Metastatic Liver Carcinoma in the Lung (tissue), 2 donors: ENCODE measurements around a stretch of chr10.

DNA sequence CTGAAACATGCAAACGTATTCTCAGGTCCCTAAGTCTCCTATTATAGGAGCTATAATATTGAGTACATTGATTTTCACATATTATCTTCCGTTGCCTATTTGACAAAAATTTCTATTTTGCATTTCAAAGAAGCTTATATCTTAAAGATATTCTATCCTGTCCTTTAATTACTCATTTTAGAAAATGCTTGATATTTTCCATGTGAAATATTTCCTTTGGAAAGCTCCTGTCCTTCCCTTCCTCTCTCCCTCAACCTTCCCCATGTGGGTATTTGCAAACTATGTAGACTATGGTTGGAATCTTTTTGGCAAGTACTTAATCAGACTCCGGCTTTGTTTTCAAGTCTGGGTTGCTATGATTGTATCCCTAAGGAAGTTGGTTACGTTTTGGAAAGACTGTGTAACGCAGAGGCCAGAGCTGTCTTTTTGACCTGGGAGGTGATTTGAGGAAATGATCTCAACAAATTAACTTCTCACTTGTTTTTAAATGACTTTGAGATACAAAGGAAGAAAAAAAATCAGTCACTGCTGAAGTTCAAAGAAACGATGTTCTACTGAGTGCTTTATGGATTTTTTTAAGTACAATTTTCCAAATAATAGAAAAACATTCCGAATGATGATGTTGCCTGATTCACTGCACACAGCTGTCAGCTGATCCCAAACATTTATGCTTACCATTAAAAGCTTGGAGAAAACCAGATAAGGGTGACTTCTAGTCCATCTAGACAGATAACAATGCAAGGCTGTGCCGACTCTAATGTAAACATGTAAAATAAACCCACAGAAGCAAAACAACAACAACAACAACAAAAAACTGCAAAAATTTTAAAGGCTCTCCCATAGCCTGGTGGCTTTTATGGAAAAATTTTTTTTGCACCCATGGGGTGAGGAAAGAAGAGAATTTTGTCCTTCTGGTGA, 145.5 kb upstream of the CELF2 start:
- PRO-cap, 2 experiments, result peak in 1 of 2 experiments; most common plus-strand start position 521 of the sequence (in 1); most common minus-strand start position 264 of the sequence (in 1)

DNA sequence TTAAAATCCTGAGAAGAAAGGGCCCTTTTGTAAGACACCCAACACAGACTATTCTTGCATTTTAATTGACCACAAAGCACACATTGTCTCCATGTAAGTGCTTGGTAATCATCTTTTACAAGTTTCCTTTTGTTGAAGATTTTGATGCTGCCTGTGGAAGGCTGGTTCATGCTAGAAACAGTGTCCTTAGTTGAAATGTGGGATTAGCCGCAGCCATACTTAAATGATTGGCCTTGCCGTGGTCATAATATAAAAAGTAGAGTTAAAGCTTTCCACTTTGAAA, 32.3 kb upstream of the CELF2 start:
- PRO-cap, 2 experiments, result no peak in any of the 2 experiments

DNA sequence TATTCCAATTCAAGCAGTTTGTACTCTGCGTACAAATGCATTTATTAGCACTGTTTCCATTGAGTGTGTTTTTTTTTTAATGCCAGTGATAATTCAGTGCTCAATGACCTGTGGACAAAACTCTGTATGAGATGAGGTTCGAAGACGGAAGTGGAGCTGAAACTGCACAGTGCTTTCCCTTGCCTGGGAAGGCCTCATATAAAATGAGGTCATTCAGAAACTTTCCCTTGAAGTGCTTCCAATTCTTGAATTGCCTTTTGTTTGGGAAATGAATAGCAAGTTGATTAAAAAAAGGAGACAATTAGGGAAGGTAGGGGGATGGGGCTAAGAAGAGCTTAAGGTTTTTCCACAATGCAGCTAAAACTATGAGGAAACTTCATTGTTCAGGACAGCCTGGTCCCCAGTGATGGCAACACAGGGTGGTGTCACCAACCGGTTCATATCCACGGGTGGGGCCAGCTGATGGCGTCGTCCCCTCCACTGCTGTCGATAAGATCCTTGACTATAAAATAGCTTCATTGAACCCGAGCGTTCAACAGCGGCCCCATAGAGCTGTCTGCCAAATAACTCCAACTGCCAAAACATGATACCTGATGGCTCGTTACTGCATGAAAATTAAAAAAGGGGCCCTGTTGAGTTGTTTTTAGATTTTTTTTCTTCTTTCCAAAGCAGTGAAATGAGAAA, 3.0 kb upstream of the CELF2 start:
- PRO-cap, 2 experiments, result no peak in any of the 2 experiments

GRCh38 chr10:11018441-11018880, 789 bp downstream of the CELF2 start:
- PRO-cap, 2 experiments, result peak in 1 of 2 experiments; most common plus-strand start chr10:11018763 (in 1); most common minus-strand start chr10:11018577 (in 1)

DNA sequence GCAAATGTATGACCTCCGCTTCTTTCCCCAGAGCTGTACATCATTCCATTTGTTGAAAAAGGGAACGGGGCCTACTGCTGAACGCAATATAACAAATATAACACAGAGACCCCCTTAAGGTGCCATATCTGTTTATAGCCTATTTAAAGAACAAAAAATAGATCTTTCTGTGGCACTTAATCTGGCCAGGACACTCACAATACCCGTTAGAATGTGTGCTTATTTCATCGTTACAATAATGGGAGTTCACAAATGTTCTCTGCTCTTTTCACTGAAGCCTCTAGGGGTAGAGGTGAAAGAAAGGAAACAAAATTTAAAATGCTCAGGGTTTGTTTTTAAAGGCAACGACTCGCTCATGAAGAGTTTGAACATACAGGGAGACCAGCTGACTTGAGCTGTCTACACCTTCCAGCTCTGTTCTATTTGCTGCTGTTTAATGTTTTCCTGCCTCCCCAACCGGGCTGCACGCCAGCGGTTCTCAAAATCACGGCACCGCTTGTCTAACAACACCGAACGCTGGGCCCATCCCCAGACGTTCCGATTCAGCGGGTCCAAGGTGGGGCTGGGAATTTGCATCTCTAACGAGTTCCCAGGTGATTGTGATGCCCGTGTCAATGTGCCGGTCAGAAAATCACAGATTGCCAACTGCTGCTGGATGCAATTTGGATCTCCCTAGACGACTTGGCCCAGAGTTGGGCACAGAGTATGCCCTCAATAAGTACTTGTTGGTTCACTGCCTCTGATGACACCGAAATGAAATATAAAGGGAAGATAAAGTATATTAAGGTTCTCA, 28.2 kb downstream of the CELF2 start:
- PRO-cap, 2 experiments, result no peak in any of the 2 experiments

DNA sequence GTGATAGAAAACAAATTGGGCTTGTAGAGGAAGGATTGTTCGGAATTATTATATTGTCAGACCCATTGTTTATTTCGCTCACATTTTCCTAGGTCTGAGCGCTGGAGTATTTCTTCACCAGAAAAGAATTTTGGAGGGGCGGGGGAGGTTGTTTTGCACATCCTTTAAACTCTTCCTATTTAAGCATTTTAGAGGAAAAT, 29.1 kb downstream of the CELF2 start:
- PRO-cap, 2 experiments, result no peak in any of the 2 experiments

DNA sequence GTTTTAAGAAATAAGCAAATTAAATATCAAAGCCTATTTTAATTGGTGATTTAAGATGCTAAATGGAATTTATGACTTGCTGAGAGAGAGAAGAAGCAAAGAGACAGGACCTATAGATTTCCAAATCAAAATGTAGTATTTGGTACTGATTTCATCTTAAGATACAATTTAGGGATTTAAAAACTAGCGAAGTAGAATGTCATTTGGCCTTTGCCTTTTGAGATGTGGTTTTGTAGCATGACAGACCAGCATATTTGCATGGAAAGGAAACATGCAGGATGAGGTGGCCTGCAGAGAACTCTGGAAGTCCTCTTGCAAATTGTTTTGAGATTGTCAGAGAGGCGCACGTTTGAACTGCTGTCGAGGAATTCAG, 136.5 kb downstream of the CELF2 start:
- PRO-cap, 2 experiments, result no peak in any of the 2 experiments

GRCh38 chr10:11205738-11206384, 188.2 kb downstream of the CELF2 start:
- PRO-cap, 2 experiments, result no peak in any of the 2 experiments

GRCh38 chr10:11208917-11210217, 191.7 kb downstream of the CELF2 start:
- PRO-cap, 2 experiments, result no peak in any of the 2 experiments

- PRO-cap, 2 experiments, result no peak in any of the 2 experiments
Observed at GRCh38 chr10:11212609-11213116, 195.0 kb downstream of the CELF2 start.

GRCh38 chr10:11232981-11233459, 215.3 kb downstream of the CELF2 start:
- PRO-cap, 2 experiments, result no peak in any of the 2 experiments

DNA sequence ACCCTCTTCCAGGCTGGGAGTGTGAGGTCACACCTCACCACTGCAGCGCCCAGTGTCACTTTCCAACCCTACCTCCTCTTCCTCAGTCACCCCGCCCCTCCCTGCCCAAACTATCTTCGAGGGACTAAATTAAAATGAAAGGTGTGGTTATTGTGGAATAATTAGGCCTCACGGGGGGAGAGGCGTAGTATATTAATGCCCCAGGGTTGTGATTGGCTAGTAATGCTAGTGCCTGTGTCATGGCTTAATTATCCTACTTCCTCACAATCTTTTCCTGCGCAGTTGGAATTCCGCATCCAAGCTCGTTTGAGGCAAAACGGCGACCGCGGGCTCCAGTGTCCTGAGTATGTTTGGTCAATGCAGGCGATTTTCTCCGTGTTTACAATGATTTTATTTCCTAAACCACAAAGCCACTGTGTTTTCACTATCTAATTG, 282.8 kb downstream of the CELF2 start:
- PRO-cap, 2 experiments, result no peak in any of the 2 experiments

DNA sequence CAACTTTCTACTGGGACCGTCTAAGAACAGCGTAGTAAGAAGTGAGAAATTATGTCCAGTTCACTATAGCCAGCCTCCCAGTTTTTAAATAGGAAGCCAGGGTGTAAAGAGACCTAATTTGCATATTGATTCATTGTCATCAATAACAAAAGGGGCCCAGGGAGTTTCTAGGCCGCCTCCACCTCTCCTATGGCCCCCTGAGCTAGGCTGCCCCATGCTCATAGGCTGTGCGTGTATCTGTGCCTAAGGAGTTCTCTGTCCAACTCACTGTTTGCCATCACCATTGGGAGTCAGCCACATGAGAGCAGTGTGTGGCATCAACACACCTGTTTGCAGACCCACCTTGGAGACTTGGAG, 289.1 kb downstream of the CELF2 start:
- PRO-cap, 2 experiments, result no peak in any of the 2 experiments

- PRO-cap, 2 experiments, result no peak in any of the 2 experiments
Observed at GRCh38 chr10:11307225-11307918, 289.7 kb downstream of the CELF2 start.

GRCh38 chr10:11649561-11649761, 38.0 kb upstream of the USP6NL start:
- PRO-cap, 2 experiments, result no peak in any of the 2 experiments

- PRO-cap, 2 experiments, result peak in 1 of 2 experiments; most common minus-strand start chr10:12054159 (in 1)
Observed at GRCh38 chr10:12054063-12054345, 11.4 kb upstream of the UPF2 start.

DNA sequence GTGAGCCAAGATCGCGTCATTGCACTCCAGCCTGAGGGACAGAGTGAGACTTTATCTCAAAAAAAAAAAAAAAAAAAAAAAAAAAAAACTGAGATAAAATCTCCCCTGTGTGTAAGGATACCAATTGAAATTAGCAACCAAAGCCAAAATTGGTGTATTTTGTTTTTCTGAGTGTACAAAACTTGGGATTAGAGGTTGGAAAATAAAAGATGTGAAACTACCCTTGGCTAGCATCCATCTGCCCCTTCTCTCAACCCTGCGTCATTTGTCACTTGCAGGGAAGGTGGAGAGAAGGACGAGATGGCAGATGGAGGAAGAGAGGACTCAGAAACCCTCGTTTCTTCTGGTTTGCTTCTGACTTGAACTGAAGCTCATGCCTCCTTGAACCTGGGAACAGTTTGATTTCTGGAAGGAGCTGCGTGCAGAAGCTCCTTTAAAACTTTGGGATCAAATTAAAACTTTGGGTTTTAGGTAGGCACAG, 16.1 kb upstream of the CAMK1D start:
- PRO-cap, 2 experiments, result no peak in any of the 2 experiments

- PRO-cap, 2 experiments, result peak in 1 of 2 experiments; most common plus-strand start chr10:12348620 (in 1)
Observed at GRCh38 chr10:12348370-12348719, 1.0 kb upstream of the CAMK1D start.

- PRO-cap, 2 experiments, result no peak in any of the 2 experiments
Observed at GRCh38 chr10:12471080-12471688, 121.8 kb downstream of the CAMK1D start.

- PRO-cap, 2 experiments, result no peak in any of the 2 experiments
Observed at GRCh38 chr10:12499052-12499891, 149.9 kb downstream of the CAMK1D start.